Astrocyte (in vitro differentiated cells and primary cell): ENCODE measurements around a stretch of chr1.

GRCh38 chr1:225843222-225844058, 33.5 kb downstream of the EPHX1 start:
- PRO-cap: no peak
- RRBS, 2 experiments: no CpG with 5 or more reads among the region's 8 CpGs

DNA sequence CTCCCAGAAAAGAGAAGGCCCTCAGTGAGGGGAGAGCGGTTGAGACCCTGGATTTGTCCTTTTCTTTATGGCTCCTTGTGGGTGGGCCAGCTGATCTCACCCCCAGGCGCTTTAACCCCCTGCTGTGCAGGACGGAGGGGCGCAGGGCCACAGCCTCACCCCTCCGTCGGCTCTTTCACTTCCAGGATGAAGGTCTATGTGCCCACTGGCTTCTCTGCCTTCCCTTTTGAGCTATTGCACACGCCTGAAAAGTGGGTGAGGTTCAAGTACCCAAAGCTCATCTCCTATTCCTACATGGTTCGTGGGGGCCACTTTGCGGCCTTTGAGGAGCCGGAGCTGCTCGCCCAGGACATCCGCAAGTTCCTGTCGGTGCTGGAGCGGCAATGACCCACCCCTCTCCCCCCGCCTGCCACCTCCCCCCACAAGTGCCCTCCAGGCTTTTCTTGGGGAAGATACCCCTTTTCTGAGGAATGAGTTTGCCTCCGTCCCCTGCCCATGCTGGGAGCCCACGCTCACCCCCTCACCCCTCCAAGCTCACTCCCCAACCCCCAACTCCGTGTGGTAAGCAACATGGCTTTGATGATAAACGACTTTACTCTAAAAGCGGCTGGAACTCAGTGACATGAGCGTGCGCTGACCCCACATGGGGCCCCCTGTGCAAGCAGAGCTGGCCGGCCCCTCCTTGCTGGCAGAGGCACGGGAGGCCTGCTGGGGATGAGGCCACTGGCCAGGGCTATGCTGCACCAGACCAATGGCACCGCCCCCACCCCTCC, 35.2 kb downstream of the EPHX1 start:
- PRO-cap: no peak
- RRBS, 2 experiments: no CpG with 5 or more reads among the region's 25 CpGs

DNA sequence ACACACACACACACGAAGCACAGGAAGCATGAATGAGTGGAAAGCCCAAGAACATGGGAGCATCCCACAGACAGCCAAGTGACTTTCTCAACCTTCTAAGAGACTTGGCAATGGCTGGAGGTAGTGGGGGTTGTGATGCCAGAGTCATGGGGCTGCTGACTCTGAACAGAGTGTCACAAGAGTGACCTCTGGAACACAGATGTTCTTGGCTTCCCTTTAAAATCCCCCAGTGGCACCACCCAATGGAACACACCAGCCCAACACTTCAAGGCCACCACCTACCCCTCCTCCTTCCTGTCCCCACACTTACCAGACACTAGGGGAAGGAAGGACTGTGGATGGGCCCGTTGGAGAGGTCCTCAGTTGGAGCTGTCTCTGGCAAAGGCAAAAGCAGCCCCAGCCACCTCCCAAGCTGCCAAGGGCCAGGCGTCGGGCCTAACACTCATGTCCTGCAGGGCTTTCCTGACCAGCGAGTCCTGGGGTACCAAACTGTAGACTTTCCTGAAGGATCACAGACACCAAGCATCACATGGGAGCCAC, 3.2 kb downstream of the TMEM63A start:
- PRO-cap: no peak
- RRBS, 2 experiments: no CpG with 5 or more reads among the region's 5 CpGs

DNA sequence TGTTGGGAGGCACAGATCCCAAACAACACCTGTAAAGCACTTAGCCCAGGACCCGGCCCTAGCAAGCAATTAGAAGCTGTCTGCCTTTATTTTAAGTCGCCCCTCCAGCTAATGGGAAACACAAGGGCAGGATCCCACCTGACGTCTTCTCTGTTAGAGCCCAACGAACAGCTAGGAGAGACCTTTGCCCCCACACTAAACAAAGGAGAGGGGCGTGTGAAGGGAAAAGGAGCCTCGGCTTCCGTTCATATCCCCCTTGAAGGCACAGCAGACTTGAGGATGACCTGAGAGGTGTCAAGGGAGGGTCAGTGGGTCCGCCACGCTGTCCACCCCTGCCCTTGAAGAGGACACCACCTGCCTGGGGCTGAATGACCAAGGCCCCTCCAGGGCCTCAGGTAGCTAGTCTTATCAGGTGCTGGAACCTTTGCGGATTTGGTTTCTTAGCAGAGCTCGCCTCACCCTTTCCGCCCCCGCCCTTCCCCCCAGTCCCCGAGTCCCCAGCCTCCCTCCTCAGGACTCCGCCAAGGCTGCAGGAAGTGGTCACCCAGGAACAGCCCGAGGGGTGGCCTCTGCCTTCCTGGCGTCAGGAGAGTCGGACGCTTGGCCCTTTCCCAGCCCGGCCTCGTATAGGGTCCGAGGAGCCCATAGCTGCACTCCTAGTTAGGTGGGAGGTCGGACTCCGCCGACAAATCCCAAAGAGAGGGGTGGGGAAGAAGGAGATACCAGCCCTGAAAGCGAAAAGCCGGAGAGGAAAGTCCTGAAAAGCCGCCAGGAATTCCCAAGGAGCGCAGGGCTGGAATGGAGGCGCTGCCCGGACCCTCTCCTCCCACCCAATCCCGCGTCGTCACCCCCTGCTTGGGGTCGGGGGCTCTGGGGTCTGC, 615 bp downstream of the TMEM63A start:
- PRO-cap: no peak
- RRBS, 2 experiments: 3 to 4% methylated on average over 8 to 12 of the region's 35 CpGs

GRCh38 chr1:225896792-225897676, 8.1 kb upstream of the LEFTY1 start:
- PRO-cap: no peak
- RRBS, 2 experiments: no CpG with 5 or more reads among the region's 12 CpGs

DNA sequence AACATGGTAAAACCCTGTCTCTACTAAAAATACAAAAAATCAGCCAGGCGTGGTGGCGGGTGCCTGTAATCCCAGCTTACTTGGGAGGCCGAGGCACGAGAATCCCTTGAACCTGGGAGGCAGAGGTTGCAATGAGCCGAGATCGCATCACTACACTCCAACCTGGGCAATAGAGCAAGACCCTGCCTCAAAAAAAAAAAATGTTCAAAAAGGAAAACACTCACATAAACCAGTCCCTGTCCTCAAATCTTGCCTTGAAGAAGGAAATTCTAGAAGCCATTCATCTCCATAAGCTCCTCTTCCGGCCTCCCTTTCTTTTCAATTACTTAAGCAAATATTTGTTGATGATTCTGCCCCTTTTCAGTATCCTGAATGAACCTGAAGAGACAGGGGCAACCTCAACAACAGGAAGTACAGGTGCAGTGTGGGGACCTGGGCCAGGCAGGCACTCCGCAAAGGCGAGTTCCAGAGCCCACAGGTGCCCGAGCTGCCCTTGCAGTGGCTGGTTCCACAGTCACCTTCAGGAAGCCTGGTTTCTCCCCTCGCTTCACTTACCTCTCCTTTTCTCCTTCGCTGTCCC, 8.8 kb upstream of the LEFTY1 start:
- PRO-cap: no peak
- RRBS, 2 experiments: no CpG with 5 or more reads among the region's 12 CpGs

- PRO-cap: no peak
- RRBS, 2 experiments: no CpG with 5 or more reads among the region's 5 CpGs
These were observed 1.8 kb downstream of the PYCR2 start for GRCh38 chr1:225922273-225922559.

DNA sequence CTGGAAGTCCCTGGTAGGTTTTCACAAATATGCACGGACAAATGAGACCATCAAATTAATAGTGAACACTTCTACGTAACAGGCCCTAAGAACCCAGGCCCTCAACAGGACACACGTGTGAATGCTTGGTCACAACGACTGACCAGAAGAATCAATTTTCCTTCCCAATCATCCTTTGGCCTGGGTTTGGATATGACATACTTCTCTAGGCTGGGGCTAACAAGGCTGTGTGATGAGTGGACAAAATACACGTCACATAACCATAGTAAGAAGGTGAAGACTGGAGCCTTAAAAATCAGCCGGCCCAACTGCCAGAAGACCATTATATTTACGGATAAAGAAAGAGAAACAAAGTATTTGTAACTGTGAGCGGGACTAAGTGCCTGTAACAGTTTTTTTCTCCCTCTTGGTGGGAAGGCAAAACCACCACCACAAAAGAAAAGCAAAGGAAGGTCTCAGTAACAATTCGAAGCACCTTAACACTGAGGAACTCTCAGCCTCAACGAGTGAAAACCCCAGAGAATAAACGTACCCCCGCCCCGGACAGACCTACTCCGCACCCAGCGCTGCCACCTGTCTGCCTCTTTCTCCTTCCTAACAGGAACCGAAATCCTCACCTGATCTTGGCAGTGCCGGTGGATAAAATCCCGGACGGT, 439 bp downstream of the SDE2 start:
- PRO-cap: no peak
- RRBS, 2 experiments: 3% methylated on average over 5 of the region's 19 CpGs

- PRO-cap: no peak
- RRBS, 2 experiments: no CpG with 5 or more reads among the region's 3 CpGs
These were observed 28.9 kb upstream of the H3-3A start for GRCh38 chr1:226033682-226033983.

GRCh38 chr1:226034354-226035005, 28.0 kb upstream of the H3-3A start:
- PRO-cap: no peak
- RRBS, 2 experiments: no CpG with 5 or more reads among the region's 7 CpGs

GRCh38 chr1:226070732-226071140, 8.2 kb downstream of the H3-3A start:
- PRO-cap: no peak
- RRBS, 2 experiments: no CpG with 5 or more reads among the region's 3 CpGs

DNA sequence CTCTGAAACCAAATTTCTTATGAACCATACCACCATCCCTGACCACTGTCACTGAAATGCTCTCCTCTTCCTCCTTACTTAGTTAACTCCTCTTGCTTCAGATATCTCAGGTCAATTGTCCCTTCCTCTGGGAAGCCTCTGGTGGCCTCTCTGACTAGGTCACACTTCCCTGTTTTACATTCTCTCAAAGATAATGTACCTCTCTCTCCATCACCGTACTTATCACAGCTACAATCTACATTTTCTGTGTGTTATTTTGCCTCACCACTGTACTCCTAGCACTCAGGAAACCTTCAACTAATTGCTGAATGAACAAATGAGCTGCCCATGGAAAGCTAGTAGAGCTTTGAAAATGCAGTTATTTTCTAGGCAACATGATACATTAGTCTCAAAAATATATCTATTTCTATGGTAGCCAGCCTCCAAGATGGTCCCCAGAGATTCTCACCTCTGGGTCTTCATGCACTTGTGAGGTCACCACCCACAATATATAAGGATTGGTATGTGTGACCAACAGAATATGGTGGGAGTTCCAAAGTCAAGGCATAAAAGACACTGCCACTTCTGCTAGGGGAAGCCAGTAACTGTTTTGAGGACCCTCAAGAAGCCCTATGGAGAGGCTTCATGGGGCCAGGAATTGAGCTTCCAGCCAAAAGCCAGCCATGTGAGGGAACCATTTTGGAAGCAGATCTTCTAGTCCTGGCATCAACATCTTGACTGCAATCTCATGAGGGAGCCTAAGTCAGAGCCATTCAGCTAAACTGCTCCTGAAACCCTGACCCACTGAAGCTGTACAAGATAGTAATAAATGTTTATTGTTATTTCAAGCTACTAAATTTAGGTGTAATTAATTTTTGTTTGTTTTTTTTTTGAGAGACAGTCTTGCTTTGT, 32.9 kb downstream of the ACBD3 start:
- PRO-cap: no peak
- RRBS, 2 experiments: no CpG with 5 or more reads among the region's 1 CpG

- PRO-cap: no peak
- RRBS, 2 experiments: no CpG with 5 or more reads among the region's 8 CpGs
These were observed 10.5 kb upstream of the MIXL1 start for GRCh38 chr1:226212985-226213386.

DNA sequence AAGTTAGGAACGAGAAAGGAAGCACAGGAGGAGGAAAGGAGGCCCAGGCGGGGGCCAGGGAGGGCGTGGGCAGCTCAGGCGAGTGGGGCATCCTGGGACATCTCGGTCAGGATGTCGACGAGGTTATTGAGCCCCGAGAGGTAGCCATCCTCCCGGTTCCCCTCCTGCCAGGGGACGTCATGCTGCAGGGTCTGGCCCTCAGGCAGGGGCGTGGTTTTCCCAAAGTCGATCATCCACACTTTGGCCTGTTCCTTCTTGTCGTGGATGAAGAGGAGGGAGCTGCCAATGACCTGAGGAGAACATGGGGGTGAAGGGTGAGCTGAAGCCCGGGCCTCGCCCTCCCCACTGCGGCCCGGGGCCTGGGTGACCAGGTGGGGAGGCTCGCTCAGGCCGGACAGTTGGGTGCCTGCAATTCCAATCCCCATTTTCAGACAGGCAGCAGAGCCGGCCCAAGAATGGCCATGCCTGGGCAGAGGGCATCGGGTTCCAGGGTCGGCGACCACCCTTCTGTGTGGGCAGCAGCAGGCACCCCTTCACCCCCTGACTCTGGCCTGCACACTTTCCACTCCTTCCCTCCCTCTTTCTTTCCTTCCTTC, 86.1 kb downstream of the STUM start:
- PRO-cap: no peak
- RRBS, 2 experiments: 83 to 100% methylated on average over 1 to 2 of the region's 23 CpGs

DNA sequence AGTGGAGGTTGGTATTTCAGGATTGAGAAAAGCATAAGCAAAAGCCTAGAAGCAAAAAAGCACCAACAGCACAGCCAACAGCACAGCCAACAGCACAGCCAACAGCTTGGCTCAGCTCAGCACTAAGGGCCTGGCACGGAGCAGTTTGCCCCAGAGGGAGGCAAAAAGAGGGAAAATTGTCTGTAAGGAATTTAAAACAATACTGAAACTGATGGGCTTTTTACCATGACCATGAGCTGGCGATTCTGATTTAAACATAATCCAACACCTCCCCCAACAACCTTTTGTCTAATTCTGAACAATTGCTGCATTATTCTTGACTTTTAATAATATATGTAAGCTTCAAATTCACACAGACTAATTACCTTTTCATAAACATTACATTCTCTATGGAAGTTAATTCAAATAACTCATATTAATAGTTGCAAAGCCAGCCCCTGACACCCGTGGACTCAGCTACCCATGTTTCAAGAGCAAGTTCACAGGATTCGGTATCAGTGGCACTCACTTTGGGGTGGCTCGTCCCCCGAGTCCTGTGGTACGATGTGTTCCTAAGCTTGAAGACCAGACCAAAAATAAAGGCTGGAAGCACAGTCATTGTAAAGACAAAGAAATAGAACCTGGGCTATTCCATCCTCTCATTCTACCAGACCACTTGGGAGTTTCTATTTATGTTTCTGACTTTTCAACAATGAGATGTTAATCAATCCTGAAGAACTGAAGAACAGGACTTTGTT, 71.0 kb downstream of the ITPKB start:
- PRO-cap: no peak
- RRBS, 2 experiments: no CpG with 5 or more reads among the region's 7 CpGs

DNA sequence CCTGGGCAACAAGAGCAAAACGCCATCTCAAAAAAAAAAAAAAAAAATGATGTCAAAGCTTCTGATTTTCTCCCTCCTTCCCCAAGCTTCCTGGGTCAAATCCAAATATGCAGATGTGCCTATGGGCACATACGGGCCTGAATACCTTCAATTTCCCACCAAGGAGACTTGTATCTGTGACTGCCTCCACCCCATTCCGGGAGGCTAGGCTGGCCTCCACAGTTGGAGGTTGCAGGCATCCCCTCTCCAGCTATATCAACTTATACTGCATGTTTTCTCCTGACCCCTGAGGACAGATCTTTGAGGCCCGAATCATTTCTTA, 33.6 kb downstream of the ITPKB start:
- PRO-cap: no peak
- RRBS, 2 experiments: no CpG with 5 or more reads among the region's 4 CpGs

DNA sequence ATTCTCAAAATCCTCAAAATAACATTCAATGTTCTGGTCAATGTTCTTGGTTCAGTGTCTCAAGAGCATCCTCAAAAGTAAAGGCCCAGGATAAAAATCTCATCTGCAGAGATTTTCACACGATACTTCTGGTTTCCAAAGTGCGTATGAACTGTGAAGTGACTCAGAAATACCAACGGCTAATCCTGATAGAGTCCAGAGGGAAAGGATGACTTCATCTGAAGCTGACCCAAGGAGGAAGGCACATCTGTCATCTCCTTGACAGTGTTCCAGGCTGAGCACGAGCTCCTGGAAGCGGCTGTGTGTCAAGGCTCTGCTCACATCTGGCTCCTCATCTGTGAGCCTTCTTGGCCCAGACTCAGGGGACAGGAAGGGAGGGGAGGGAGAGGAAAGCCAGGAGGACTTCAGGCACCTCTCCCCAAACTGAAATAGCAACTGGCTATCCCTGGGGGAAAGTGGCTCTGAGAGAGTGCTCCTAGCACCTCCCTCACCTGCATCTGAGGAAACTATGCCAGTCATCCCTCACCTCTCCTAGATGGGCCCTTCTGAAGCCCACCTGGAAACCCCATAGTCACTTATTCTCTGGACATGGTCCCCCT, 49.1 kb upstream of the PSEN2 start:
- PRO-cap: no peak
- RRBS, 2 experiments: no CpG with 5 or more reads among the region's 5 CpGs

GRCh38 chr1:226882743-226883507, 12.5 kb downstream of the PSEN2 start:
- PRO-cap: no peak
- RRBS, 2 experiments: 74 to 79% methylated on average over 1 to 3 of the region's 8 CpGs

GRCh38 chr1:226937983-226938499, 2.1 kb upstream of the COQ8A start:
- PRO-cap: no peak
- RRBS, 2 experiments: no CpG with 5 or more reads among the region's 6 CpGs

DNA sequence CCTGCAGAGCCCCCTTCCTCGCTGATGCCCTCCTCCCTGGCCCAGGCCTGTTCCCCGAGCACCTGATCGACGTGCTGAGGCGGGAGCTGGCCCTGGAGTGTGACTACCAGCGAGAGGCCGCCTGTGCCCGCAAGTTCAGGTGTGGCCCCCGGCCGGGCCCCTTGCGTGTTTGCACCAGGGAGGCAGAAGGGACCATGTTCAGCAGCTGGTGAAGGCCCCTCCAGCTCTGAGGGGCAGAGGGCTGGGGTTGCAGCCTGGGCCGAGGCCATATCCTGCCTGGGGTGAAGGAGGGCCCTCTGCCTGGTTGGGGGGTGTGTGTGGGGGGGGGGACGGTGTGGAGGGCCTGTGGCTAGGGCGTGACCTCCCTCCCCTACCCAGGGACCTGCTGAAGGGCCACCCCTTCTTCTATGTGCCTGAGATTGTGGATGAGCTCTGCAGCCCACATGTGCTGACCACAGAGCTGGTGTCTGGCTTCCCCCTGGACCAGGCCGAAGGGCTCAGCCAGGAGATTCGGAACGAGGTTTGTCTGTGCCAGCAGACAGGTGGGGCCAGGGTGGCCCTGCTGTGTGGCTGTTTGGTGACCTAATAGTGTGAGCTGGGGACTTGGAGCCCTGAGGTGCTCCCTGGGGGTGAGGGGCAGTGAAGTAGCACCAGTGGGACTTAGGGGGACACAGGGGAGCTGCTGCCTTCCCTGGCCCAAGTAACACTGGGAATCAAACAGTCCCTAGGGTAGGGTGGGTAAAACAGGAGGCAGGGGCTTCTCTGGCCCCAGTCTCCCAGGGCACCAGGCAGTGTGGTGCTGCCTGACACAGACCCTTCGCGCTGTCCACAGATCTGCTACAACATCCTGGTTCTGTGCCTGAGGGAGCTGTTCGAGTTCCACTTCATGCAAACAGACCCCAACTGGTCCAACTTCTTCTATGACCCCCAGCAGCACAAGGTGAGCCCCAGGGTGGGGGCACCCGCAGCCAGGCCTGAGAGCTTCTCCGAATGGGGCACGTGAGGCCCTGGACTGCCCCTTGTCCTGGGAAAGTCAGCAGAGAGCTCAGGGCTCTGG, 44.0 kb downstream of the COQ8A start:
- PRO-cap: no peak
- RRBS, 2 experiments: no CpG with 5 or more reads among the region's 23 CpGs